LNCaP clone FGC (cell line): ENCODE measurements around a stretch of chr1.

DNA sequence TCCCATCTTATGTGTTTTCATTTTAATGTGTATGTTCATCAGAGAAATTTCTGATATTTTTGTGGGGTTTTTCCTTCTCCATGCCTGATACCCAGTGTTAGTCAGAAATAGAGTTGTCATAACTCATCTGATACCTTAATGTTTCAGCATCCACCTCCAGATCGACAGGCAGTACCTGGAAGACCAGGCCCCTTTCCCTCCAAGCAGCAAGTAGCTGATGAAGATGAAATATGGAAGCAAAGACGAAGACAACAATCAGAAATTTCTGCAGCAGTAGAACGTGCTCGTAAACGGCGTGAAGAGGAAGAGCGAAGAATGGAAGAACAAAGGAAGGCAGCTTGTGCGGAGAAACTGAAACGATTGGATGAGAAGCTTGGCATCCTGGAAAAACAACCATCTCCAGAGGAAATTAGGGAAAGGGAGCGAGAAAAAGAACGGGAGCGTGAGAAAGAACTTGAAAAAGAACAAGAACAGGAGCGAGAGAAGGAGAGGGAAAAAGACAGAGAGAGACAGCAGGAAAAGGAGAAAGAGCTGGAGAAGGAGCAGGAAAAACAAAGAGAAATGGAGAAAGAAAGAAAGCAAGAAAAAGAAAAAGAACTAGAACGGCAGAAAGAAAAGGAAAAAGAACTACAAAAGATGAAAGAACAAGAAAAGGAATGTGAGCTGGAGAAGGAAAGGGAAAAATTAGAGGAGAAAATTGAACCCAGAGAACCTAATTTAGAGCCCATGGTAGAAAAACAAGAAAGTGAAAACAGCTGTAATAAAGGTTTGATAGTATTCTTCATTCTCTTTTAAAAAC lies 47.1 kb downstream of the PRRC2C start:
- RRBS, 2 experiments = no CpG with 5 or more reads among the region's 14 CpGs

GRCh38 chr1:171805526-171805756 lies 24.0 kb downstream of the METTL13 start:
- RRBS, 2 experiments = no CpG with 5 or more reads among the region's 3 CpGs

GRCh38 chr1:172180949-172181179 lies 239.6 kb upstream of the C1orf105 start:
- RRBS, 2 experiments = no CpG with 5 or more reads among the region's 3 CpGs

- RRBS, 2 experiments = no CpG with 5 or more reads among the region's 3 CpGs
Observed at GRCh38 chr1:172359714-172360099, 60.8 kb upstream of the C1orf105 start.

GRCh38 chr1:172443343-172443897 lies 449 bp downstream of the PIGC start:
- RRBS, 2 experiments = 0 to 3% methylated on average over 2 to 4 of the region's 16 CpGs

DNA sequence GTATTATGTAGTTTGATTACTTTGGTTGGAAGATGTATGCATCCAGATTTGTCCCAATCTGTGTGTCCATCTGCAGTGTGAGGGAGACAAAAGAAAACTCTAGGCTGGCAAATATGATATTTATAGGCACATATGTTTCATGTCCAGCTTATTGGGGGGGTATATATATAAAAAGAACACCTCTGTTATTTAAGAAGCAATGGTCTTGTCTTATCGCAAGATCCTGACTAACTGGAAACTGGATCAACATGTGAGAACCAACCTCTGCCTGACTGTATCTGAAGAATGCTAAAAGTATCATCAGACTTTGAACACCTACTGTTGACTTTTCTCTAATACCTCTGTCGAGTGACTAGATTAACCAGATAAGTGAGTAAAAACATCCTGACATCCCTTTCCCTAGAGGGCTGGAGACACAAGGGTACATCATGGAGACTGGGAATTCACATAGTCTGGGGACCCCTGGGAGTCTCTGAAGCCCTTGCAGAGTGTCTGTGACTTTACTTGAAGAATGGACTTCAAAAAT lies 26.2 kb upstream of the PIGC start:
- RRBS, 2 experiments = no CpG with 5 or more reads among the region's 2 CpGs

- RRBS, 2 experiments = no CpG with 5 or more reads among the region's 4 CpGs
Observed at GRCh38 chr1:172697565-172698031, 38.7 kb downstream of the FASLG start.

DNA sequence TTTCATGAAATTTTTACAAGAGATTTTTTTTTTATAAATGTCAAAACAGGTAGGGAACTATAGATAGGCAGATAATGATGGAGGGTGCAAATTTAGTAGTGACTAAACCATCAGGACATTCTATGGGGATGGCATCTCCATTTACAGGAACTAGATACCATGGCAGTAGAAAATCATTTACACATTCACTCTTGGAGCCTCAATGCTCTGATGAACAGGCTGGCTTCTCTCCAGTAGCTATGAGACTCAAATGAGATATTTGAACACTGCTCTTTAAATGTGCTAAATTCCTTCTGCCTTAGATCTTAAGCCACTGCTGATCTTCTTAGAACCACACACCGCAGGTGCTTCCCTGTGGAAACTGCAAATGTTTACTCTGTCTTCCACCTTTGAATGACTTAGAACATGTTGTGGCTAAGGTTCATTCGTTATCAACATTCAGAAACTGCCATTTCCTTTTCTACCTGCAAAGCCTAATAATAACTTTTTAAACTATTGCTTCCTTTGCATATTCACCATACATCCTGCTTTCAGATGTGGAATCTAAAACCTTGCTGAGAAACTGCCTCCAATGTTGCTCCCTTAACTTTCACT lies 144.0 kb downstream of the TNFSF18 start:
- RRBS, 2 experiments = no CpG with 5 or more reads among the region's 2 CpGs

- RRBS, 2 experiments = no CpG with 5 or more reads among the region's 2 CpGs
Observed at GRCh38 chr1:172914422-172914832, 136.3 kb downstream of the TNFSF18 start.

GRCh38 chr1:173415494-173416175 lies 61.5 kb upstream of the PRDX6 start:
- RRBS, 2 experiments = no CpG with 5 or more reads among the region's 6 CpGs

DNA sequence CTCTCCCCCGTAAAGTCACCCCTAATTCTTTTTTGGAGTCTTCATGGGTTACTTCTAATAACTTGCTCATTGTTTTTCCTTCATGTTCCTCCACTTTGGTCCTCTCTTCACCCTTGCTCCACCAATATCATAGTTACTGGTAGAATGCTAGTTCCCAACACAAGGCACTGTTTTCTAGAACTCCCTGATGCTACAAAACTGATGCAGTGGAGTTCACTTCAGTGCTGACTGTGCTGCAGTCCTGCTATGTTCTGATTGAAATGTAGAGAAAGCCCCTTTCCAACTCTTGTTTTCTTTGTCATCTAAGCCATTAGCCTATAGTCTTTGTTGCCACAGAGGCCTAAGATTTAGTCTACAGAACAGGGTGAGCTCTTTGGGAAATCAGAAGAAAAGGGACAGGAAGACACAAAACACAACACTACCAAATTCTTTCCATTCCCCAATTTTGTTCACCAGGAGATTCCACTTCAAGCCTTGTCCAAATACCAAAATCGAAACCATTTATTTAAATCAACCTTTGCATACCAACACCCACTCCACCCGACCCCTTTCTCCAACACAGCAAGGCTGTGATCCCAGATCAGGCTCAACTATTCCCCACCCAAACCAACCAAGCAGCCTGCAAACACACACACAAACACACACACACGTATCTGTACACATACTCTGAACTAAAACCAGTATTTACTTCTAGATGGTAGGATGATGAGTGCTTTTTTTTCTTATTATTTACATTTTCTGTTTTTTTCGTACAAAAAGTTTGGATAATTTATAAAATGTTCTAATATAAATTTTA lies 33.3 kb upstream of the PRDX6 start:
- RRBS, 2 experiments = no CpG with 5 or more reads among the region's 5 CpGs

DNA sequence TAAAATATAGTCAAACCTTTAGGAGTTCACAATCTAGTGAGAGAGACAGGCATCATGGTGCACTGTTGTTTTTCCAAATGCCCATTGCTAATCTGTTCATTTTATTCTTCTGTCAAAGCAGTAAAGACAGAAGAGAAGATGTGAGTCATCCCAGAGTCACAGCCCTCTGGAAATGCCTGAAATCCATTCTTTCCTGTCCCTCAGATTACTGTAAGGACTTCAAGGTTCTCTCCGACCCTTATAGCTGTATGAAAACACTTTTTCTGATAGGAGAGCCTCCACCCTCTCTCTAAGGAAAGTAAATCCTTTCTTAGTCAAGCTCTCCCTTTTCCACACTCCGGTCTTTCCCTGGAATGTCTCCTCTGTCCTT lies 3.6 kb upstream of the PRDX6 start:
- RRBS, 2 experiments = no CpG with 5 or more reads among the region's 2 CpGs

DNA sequence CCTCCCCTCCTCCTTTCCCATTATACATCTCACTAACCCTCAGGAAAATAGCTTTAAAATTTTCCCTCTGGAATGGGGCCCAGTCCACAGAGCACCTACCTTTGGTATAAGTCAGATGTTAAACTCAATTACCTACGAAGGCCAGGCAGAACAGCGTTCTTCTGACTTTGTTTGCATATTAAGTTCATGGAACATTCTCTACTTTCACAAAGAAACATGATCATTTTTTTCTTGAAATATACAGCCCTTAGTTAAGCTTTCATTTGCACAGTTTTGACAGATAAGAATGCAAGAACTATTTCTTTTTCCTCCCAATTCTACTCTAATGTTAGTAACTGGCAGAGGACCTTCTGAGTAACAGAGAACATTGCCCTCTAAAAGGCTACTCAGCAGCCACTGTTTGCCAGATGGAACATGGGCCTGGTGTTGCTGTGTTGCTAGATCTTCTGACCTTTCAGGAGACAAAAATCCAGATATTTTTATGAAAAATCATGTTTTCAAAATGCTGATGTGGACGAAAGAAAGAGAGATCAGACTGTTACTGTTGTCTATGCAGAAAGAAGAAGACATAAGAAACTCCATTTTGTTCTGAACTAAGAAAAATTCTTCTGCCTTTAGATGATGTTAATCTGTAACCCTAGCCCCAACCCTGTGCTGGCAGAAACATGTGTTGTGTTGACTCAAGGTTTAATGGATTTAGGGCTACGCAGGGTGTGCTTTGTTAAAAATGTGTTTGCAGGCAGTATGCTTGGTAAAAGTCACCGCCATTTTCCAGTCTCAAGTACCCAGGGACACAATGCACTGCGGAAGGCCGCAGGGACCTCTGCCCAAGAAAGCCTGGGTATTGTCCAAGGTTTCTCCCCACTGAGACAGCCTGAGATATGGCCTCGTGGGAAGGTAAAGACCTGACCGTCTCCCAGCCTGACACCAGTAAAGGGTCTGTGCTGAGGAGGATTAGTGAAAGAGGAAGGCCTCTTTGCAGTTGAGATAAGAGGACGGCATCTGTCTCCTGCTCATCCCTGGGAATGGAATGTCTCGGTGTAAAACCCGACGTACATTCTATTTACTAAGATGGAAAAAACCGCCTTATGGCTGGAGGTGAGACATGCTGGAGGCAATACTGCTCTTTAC lies 2.9 kb upstream of the PRDX6 start:
- RRBS, 2 experiments = no CpG with 5 or more reads among the region's 14 CpGs

- RRBS, 2 experiments = no CpG with 5 or more reads among the region's 6 CpGs
Observed at GRCh38 chr1:173485266-173485737, 8.2 kb downstream of the PRDX6 start.

DNA sequence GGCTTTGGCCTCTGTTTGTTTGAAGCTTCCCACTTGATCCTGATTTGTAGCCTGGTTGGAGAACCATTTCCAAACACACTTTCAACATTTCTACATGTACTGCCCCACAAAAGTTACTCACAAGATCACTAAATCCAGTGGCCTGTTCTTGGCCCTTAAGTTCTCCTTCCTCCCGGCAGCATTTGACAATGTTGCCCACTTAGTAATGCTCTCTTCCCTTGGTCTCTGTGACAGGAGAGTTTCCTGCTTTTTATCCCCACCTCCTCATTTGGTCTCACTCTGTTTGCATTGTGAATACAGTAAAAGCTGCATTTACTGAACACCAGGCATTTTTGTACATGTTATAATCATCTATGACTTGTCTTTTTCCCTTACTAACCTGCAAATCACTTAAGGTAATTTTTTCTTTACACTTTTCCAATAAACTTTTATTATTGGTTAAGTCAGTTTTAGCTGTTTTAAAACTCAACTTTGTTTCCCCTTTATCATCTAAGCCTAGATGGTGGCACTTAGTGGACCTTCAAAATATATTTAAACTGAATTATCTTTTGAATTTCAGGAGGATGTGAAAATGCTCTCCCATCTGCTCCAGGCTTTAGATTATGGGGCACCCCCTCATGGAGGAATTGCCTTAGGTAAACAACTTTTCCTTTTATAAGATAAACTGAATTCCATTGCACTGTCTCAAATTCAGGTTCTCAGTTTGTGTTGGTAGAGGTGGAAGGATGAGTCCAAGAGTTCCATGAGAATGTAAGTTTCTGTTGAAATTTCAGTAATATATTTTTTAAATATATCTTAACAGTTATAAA lies 11.9 kb upstream of the ZBTB37 start:
- RRBS, 2 experiments = no CpG with 5 or more reads among the region's 1 CpG

DNA sequence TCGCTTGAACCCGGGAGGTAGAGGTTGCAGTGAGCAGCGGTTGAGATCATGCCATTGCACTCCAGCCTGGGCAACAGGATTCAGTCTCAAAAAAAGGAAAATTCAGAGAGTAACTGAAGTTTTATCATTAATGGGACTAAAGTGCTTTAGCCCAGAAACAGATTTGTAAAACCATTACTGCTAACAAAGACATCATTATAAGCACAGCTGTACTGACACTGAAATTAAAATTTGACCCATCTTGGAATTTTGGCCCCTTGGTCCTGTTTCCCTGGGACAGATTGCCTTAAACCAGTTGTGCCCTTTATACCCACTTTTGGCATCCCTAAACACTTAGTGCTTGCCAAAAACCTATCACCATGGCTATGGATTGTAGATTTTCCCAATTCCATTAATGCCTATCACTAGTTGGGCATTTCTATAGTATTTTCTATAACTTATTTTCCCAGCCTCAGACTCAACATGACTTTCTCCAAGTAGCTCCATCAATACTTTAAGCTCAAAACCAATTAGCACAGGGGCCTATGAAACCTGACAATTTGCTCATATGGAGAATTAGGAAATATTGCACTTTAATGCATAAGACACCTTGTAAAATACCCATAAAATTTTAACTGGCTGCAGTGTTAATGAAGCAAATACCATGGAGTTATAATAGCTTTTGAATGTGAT lies 4.9 kb upstream of the ZBTB37 start:
- RRBS, 2 experiments = no CpG with 5 or more reads among the region's 3 CpGs

- RRBS, 2 experiments = 97 to 99% methylated on average over 3 of the region's 16 CpGs
Observed at GRCh38 chr1:173870259-173871140, 2.3 kb downstream of the ZBTB37 start.

GRCh38 chr1:173937855-173938376 lies 20.8 kb upstream of the SERPINC1 start:
- RRBS, 2 experiments = no CpG with 5 or more reads among the region's 3 CpGs

DNA sequence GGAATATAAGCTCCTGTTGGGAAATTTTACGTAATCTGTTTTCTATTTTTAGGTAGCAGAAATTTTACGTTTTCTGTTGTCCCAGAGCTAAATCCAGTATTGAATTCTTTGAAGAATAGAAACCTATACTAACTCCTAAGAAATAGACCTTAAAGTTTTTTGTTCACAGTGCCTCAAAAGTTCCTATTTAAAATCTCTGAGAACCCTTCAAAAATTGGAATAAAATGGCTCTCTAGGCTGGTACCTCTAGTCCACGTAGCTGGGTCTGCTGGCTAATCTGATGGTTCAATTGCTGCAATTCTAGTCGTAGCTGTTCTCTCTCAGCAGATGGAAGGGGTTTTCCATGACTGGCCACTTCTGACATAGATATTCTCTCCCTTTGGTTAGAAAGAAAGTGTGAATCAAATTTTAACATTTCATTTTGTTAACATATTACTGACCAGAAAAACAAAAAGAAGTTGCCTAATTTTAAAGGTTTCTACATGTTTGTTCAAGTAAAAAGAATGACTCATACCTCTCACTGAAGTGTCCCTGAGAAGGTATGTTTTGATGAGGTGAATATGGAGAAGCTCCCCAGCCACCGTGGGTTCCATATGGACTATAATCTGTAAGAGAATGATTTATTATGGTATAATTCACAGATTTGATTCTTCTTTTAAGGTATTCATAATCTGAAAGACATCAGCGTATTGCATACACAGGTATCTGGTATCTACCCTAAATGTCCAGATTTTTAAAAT lies 29.3 kb upstream of the SERPINC1 start:
- RRBS, 2 experiments = no CpG with 5 or more reads among the region's 6 CpGs

GRCh38 chr1:174652915-174653436 lies 205.2 kb downstream of the GPR52 start:
- RRBS, 2 experiments = no CpG with 5 or more reads among the region's 4 CpGs